Daoy (cell line): Measurements from ENCODE around the gene ENO4.

- RAMPAGE, long total RNA = no peak
These were observed 84.3 kb upstream of the ADRB1 start for GRCh38 chr10:113959325-113959875.

DNA sequence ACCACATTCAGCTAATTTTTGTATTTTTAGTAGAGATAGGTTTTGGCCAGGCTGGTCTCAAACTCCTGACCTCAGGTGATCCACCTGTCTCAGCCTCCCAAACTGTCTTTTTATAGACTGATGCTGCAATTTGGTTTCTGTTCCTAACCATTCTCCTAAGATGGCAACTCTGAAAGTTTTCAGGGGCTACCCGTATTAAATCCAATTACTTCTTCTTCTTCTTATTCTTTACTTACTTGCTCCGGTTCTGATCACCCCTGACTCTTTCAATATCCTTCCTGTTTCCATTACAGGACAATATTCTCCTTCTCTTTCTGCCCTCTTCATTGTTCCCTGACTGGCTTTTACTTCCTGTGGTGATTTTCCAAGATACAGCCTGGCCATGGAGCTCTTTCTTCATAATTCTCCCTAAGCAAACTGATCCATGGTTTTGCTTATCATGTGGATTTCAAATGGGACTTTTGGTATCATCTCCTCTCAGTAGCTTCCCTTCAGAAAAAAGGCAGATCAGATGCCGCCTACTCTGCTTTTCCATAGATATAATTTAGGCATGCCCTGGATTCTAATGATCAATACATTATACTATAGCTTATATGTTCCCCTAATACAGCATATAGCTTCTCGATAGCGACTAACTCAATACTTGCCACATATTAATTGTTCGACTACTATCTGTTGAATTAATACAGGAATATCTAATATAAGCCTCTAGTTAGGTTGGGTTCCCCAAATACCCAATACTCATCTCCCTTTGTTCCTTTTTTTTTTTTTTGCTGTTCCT, 35.4 kb downstream of the CCDC186 start:
- RAMPAGE, long total RNA = no peak

DNA sequence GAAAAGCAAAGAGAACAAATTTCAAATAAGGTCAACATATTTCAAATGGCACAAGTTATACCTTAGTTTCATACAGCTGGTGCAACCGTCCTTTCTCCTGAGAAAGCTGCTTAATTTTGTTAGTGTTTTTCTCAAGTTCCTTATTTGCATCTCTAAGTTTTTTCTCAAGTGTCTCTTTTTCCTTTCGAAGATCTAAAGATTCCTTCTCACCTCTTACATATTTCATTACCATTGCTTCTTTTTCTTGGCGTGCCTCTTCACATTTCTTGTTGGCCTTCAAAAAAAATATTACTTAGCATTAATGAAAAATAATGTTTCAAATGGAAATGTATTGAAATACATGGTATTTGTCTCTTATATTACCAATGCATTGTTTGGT, 28.5 kb downstream of the CCDC186 start:
- RAMPAGE, long total RNA = no peak

DNA sequence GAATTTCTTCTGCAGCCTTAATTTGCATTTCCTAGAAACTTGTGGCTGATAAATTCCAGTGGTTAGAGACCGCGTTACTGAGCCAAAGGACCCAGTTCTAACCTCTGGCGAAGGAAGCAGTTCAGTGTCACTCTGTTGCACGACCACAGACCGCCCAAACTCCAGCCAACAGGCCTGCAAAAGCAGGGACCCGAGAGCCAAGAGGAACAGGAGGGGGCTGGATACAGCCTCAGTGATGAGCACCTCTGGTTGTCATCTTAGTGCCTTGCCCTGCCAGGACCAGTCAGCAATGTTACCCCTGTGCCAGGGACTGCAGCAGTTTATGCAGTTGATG, 70.0 kb downstream of the AFAP1L2 start:
- RAMPAGE, long total RNA = no peak

GRCh38 chr10:114395660-114396030, 8.7 kb downstream of the AFAP1L2 start:
- RAMPAGE, long total RNA = no peak

GRCh38 chr10:114515339-114515988, 111.2 kb upstream of the AFAP1L2 start:
- RAMPAGE, long total RNA = no peak

GRCh38 chr10:114575465-114576237, 82.4 kb downstream of the ABLIM1 start:
- RAMPAGE, long total RNA = no peak

- RAMPAGE, long total RNA = no peak
These were observed 25.4 kb upstream of the ABLIM1 start for GRCh38 chr10:114683034-114684240.

- RAMPAGE, long total RNA = no peak
These were observed 61.2 kb upstream of the ABLIM1 start for GRCh38 chr10:114719120-114719918.

GRCh38 chr10:114825406-114825983, 3.9 kb downstream of the FHIP2A start:
- RAMPAGE, long total RNA = no peak

DNA sequence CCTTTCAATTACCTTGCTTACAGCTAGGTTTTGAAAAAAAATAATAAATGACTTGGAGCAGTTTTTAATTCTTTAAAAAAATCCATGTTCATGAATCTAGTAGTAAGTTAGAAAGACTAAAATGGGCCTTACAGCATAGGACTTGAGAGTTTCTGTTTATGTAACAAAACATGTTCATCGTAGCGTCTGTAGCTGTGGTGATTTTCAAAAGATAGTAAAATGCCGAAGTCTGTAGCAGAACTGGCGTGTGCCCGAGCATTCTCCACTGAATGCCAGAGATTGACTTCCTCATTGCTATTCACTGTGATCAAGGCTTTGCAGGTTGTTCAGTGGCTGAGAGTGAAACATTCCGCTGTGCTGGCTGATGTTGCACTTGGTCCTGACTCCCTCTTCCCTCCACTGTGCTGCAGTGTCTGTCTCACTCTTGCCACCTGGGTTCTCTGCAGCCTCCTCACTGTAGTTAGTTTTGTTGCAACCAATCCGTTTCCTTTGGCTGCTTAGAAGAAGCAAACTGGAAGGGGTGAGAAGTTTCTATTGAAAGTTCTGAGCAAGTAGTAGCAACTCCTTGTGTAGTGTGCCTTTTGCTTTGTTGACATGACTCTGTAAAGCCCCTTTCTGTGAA, 37.6 kb downstream of the FHIP2A start:
- RAMPAGE, long total RNA = no peak

- RAMPAGE, long total RNA = no peak
These were observed 837 bp downstream of the ATRNL1 start for GRCh38 chr10:115093841-115094562.

- RAMPAGE, long total RNA = no peak
These were observed 216.1 kb downstream of the GFRA1 start for GRCh38 chr10:116056727-116057450.

DNA sequence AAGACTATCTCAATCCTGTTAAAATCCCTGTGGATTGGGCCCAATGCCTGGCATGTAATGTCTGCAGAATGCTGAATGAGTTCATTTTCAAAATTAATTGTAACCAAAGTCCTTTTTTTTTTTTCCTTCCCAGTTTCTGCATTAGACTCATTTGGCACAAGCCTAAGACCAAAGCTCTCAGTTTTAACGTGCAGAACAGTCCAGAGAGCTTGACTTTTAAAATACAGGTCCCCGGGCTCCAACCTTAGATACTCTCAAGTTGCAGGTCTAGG, 105.6 kb downstream of the GFRA1 start:
- RAMPAGE, long total RNA = no peak

DNA sequence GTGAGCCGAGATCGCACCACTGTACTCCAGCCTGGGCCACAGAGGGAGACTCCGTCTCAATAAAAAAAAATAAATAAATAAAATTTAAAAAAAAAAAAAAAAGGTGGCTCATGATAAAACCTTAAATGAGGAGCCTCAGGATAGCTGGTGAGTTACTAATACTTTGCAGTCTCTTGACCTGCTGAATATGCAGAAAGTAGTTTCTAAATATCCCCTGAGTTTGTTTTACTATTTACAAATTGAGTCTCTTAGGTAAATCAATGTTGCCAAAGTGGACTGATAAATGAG, 79.1 kb downstream of the GFRA1 start:
- RAMPAGE, long total RNA = no peak

GRCh38 chr10:116216672-116217146, 56.3 kb downstream of the GFRA1 start:
- RAMPAGE, long total RNA = no peak

- RAMPAGE, long total RNA = no peak
These were observed 18.4 kb upstream of the C10orf82 start for GRCh38 chr10:116688290-116688489.

DNA sequence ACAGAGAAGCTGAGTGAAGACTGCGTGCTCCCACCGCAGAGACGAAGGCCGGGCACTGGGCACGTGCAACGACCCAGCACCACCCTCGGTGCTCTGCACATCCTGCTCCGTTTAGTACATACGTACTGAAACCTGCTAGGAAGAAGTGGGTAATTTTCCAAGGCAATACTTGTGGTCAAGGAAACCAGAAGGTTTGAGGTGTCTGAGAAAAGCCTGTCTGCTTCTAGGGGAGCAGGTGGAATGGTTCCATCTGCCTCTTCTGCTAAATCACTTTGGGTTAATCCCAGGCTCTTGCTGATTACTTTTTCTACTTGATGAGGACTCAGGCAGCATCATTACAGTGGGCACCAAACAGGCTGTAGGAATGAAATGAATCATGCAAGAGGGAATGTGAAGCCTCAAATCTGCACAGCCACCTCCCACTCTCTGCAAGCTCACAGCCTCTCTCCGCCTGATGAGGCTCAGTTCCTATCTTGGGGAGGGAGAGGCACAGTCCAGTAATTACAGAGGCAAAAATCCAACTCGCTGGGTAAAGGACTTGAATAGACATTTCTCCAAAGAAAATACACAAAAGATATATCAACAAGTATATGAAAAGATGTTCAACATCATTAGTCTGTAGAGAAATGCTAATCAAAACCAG, 34.1 kb downstream of the HSPA12A start:
- RAMPAGE, long total RNA = no peak

DNA sequence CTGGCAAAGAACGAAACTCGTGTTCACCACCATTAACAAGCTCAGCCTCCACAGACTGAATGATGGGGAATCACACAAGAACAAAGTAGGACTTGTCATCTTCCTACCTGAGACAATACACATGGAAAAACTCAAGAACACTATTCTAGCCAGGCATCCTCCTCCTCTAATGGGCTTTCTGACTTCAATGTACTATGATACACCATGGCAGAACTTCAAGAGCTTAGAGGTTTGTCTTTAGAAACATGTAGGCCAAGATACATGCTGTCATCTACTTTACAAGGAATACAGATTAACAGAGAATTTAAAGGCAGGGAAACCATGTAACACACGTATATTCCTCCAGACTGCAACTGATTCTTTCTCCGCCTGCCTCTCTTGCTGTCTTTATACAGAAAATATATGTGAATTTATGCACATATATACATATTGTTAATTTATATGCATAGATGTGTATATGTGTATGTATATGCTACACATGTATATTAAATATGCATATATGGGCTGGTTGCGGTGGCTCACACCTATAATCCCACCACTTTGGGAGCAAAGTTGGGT, 19.2 kb upstream of the ENO4 start:
- RAMPAGE, long total RNA = no peak

- RAMPAGE, long total RNA = start-site peak on the plus strand at chr10:116849469-116849549, 19 and 10 reads in 2 replicates
These were observed at the start of gene ENO4 for GRCh38 chr10:116849343-116850066. Gene ENO4, plus strand, starts transcription at chr10:116849499.